GM23338 (cell line): ENCODE measurements around the gene COX5A.

DNA sequence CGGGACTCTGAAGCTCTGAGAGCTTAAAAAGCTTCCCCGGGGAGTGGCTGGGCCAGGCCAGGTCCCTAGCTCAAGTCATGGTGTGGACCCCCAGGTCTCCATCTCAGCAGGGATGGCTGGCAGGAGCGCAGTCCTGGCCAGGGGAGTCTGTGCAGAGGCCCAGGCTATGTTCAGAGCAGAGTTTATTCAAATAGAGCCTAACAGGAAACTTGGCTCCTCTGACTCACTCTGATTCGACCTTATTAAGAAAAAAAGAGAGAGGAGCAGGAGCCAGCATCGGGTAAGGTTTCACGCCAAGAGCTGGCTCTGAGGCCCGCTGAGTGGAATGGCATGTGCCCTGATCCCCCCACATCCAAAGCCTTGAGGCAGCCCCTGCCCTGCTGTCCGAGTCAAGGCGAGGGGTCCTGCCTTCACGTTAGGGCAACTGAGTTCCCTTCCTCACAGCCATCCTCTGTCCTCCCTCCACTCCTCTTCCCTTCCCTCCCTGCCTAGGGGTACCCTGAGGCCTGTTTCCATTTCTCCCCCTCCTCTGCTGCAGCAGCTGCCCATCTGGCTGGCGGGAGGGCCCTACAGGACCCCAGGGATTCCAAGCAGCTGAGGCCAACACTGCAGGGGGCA lies 1.9 kb upstream of the LOXL1 start:
- PRO-cap: no peak
- RAMPAGE, long total RNA: no peak

- PRO-cap: no peak
- RAMPAGE, long total RNA: no peak
These were observed 12.9 kb downstream of the LOXL1 start for GRCh38 chr15:73939057-73939622.

- PRO-cap: no peak
- RAMPAGE, long total RNA: no peak
These were observed 30.4 kb downstream of the LOXL1 start for GRCh38 chr15:73956578-73957180.

- PRO-cap: no peak
- RAMPAGE, long total RNA: no peak
These were observed 4.1 kb downstream of the STOML1 start for GRCh38 chr15:73987848-73988452.

- PRO-cap: no peak
- RAMPAGE, long total RNA: no peak
These were observed 16.6 kb upstream of the ISLR start for GRCh38 chr15:74156949-74157365.

GRCh38 chr15:74200293-74200861 lies 2.2 kb downstream of the STRA6 start:
- PRO-cap: no peak
- RAMPAGE, long total RNA: no peak

DNA sequence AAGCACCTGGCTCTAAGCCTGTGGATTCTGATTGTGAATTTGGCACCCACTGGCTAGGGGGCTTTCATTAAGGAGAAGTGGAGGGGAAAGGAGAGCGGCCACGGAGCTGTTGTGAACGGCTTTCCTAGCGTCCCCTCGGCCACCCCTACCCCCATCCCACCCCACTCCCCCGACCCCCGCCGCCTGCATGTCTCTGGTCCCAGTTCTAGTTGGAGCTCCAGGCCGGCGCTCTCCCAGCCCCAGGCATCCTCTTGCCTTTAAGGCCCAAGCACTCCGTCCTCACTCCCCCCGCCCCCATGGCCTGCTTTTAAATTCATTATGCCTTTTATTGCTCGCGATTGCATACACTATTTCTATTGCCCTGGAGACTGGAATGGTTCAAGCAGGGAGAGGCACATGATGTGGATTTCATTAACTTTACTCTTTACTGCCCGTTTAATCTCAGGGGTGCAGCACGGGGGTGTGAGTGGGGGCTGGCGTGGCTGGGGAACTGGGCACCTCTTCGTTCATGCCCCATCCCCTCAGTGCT lies 13.4 kb upstream of the CCDC33 start:
- PRO-cap: no peak
- RAMPAGE, long total RNA: no peak

DNA sequence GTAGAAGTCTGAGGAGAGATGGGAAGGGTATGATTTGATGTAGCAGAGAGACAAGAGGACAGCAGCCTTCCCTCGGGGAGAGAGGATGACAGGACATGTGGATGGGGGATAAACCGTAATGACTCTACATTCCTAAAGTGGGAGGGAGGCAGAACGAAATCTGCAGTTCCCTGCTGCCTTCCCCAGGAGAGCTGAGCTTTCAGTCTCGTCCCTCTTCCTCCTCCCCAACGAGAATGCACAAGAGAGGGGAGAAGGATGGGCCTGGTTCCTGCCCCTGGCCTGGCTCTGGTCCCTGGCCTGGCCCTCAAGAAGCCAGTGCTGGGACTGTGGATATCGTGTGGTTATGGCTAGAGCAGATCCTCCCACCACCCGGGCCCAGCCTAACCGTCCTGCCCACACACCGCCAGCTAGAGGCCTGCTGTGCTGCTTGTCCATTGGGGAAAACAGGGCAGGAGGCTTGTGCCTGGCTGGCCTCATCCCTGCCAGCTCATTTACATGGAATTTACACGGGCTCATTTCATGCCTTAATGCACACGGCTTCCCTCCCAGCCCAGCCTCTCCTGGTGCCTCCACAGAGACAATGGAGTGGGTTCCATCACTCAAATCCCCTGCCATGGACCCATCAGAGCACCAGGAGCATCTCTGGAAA lies 26.5 kb downstream of the SEMA7A start:
- PRO-cap: no peak
- RAMPAGE, long total RNA: no peak

DNA sequence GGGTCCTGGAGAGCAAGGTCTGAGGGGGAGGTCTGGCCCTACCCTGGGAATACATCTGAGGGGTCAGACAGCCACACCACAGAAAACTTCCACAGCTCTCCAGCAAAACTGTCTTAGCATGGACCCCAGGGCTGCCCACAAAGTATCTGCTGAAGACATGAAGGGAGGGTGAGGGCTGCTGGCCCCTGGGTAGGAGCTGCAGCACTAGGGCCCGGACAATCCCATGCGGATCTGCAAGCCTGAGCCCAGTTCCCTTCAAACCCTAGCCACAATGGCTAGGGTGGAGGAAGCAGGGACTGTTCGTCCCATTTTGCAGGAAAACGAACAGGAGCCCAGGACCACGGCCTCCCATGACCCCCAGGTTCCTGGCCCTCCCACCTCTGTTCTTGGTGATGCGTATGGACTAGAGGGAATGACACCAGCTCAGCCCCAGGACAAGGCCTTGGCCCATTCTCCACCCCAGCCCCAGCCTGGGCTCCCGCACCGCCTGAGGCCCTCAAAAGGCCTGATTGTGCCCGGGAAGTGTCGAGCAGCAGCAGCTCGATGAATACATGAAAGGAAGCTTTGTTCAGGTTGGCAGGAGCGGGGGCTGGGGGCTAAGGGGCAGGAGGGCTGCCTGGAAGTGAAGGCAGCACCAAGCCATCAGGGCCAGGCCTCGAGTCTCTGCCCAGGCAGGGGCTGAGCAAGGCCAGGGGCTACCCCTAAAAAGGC lies 12.4 kb downstream of the SEMA7A start:
- PRO-cap: no peak
- RAMPAGE, long total RNA: no peak

DNA sequence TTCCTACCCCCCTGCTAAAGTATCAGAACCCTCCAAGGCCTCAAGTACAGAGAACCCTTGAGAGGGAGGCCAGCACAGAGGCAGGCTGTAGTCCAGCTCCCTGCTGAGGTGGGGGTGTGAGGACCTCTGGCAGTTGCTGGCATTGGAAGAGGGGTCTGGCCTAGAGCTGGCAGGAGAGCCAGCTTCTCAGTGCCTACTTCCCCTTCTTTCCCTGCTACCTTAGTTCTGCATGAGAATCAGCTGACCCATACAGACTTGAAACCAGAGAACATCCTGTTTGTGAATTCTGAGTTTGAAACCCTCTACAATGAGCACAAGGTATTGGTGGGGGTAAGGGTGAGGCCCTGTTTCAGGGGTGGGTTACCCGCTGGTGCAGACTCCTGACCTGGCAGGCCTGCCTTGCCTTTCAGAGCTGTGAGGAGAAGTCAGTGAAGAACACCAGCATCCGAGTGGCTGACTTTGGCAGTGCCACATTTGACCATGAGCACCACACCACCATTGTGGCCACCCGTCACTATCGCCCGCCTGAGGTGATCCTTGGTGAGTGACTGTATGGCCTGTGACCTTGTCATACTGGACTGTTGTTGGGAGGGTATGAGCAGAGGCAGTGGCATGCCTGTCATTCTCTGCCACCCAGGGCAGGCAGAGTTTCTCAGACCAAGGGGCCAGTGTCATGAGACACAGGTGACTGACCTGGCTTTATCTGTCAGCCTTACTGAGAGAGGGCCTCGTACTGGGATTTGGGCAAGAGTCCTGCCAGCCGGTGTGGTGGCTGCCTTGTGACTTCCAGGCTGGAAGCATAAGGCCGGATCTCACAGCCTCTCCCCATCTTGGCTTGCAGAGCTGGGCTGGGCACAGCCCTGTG lies 11.7 kb downstream of the CLK3 start:
- PRO-cap: no peak
- RAMPAGE, long total RNA: no peak

- PRO-cap: no peak
- RAMPAGE, long total RNA: no peak
These were observed 23.2 kb downstream of the CLK3 start for GRCh38 chr15:74638589-74639532.

DNA sequence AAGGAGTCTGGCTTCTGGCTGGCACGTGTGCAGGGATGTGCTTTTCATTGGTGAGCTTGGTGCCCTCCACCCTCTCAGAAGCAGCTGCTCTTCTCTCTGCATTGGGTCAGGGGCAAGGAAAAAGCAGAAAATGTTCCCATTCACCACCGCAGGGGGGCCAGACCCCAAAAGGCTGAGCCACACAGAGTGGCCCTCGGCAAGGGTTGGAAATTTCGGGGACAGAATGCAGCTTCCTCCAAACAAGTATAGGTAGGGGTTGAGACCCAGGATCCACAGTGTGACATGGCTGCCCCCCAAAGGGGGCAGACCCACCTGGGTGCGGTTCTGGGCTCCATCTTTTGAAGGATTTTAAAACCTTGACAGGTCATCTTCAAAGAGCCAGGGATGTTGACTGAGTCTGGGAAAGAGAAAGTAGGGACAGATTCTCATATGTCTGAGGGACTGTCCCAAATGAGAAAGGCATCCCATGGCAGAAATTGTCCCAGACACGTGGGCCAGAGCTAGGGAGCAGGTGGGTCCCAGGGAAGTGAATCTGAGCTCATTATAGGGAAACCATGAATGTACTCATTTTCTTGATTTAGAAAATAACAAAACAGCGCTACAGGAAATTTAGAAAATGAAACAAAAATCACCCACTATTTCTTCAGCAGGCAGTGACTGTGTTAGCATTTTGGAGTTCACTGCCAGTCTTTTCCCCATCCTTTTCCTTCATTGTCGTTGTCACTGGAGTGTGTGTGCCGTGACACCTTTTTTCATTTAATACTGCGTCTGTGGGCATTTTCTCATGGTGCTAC lies 2.8 kb downstream of the CSK start:
- PRO-cap: no peak
- RAMPAGE, long total RNA: no peak

DNA sequence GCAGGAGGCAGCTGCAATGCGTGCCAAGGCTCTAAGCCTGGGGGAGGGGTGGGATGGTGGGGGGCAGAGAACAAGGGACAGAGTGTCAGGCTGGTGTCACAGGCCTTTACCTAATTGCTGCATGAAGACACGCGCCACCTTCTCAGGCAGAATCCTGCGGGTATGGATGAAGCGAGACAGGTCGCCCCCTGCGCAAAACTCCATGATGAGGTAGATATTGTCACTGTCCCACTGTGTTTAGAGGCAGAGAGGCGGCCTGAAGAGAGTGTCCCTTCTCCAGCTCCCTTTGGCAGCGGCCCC lies 1.0 kb downstream of the ULK3 start:
- PRO-cap: no peak
- RAMPAGE, long total RNA: no peak

- PRO-cap: no peak
- RAMPAGE, long total RNA: no peak
These were observed 1.3 kb upstream of the ULK3 start for GRCh38 chr15:74844200-74844787.

- PRO-cap: bidirectional peak, plus-strand start at chr15:74937563, minus-strand start at chr15:74937537; bidirectional peak, plus-strand start at chr15:74938192, minus-strand start at chr15:74938044; bidirectional peak, plus-strand start at chr15:74938265, minus-strand start at chr15:74938242
- RAMPAGE, long total RNA: no peak
These were observed at the start of gene COX5A for GRCh38 chr15:74937261-74938335. TSS of gene COX5A (minus strand) at chr15:74938073.

DNA sequence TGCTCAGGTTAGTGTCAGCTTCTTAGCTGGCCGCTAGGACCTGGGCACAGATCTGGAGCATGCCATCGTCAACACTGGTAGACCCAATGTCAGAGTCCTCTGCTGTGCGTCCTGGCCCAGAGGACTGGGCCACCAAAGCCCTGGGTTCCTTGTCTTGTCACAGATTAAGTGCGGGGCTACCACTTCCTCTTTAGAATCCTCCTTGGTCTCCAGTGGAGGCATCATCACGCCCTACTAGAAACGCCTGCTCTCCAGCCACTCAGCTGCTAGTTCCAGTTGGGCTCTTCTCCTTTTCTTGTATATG lies 11.2 kb downstream of the PPCDC start:
- PRO-cap: no peak
- RAMPAGE, long total RNA: no peak

GRCh38 chr15:75180481-75180906 lies 21.2 kb upstream of the C15orf39 start:
- PRO-cap: no peak
- RAMPAGE, long total RNA: no peak

DNA sequence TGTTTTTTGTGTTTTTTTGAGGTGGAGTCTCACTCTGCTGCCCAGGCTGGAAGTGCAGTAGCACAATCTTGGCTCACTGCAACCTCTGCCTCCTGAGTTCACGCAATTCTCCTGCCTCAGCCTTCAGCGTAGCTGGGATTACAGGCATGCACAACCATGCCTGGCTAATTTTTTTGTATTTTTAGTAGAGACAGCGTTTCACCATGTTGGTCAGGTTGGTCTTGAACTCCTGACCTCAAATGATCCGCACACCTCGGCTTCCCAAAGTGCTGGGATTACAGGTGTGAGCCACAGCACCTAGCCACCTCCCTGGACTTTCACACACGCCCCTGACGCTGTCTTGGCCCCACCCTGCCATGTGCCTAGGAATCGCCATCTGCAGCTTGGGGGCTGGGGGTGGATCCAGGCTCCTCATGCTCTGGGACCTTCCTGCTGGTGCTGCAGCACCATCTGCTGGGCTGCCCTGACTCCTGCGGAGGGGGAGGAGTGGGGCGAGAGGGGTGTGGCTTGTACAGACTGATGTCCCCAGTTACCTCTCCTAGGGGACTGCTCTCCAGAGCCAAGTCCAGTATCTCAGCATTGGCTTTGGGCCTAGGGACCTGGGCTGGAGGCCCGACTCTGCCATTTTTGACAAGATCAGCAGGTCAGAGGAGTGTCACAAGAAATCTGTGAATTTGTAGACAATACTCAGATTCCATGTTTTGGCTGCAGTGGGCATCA lies 3.0 kb downstream of the C15orf39 start:
- PRO-cap: no peak
- RAMPAGE, long total RNA: no peak

DNA sequence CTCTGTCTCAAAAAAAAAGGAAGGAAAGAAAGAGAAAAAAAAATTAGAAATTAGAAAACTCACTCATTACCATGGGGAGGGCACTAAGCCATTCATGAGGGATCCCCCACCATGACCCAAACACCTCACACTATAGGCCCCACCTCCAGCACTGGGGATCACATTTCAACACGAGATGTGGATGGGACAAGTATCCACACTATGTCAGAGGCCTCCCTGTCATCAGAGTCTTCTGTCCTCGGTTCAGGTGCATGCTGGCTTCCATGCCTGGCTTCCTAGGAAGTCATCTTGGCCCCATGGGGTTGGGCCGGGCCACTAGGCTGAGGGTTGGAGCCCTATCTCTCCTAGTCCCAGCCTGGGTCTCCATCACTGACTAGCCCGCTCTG lies 16.9 kb downstream of the C15orf39 start:
- PRO-cap: no peak
- RAMPAGE, long total RNA: no peak

DNA sequence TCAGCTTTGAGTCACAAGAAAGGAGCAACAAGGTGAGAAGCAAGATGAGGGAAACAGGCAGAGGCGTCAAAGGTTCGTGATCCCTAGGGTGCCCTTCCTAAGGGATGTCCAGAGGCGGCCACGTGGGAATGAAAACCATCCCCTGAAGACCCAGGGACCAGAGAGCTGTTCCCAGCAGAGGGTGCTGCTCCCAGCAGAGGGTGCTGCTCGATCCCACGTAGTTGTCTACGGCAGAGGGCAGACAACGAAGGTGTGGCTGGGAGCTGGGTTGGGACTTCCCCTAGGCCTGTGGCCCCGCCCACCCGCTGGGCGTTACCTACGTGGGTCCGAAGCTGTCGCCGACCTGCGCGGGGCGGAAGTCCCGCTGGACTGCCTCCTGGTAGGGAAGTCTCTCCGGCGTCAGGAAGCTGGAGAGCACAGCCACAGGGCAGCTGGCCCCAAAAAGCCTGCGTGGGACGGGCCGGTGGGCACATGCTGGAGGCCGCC lies 611 bp downstream of the MAN2C1 start:
- PRO-cap: bidirectional peak, plus-strand start at position 357 of the sequence, minus-strand start at position 227 of the sequence
- RAMPAGE, long total RNA: no peak